Endometrial microvascular endothelial cells (primary cell): ENCODE measurements around the genes ADAD1, ANKRD50 and PLK4.

DNA sequence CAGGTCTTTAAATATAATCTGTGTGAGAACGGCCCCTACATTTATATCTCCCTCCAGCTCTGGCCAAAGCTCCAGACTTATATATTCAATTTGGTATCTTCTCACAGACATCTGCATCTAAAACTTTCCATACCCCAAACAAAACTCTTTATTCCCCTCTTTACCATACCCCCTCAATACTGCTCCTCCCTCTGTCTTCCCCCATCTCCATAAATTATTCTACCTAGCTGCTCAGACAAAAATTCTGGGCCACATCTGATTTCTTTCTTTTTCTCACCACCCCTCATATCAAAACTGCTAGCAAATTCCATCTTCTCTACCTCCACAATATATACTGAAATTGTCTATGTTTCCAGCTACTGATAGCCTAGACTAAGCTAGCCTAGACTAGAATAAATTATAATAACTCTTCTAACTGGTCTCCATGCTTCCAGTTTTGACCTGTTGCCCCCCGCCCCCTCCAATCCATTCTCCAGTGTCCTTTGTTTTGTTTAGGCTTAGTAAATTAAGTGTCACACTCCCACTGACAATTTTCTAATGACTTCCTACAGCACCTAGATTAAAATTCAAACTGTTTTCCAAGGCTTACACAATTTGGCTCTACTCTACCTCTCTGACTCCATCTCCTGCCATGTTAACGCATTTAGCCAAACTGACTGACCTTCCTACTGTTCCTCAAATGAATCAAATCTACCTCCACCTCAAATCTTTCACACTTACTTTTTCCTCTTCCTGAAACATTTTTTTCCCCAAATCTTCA lies 16.8 kb downstream of the BBS7 start:
- RAMPAGE, long total RNA: no peak

GRCh38 chr4:122378674-122379077 lies at the start of gene ADAD1:
TSS of gene ADAD1 (plus strand) at chr4:122379011.
- RAMPAGE, long total RNA: no peak

- RAMPAGE, long total RNA: no peak
Measured at GRCh38 chr4:122826083-122826262, 658 bp upstream of the FGF2 start.

DNA sequence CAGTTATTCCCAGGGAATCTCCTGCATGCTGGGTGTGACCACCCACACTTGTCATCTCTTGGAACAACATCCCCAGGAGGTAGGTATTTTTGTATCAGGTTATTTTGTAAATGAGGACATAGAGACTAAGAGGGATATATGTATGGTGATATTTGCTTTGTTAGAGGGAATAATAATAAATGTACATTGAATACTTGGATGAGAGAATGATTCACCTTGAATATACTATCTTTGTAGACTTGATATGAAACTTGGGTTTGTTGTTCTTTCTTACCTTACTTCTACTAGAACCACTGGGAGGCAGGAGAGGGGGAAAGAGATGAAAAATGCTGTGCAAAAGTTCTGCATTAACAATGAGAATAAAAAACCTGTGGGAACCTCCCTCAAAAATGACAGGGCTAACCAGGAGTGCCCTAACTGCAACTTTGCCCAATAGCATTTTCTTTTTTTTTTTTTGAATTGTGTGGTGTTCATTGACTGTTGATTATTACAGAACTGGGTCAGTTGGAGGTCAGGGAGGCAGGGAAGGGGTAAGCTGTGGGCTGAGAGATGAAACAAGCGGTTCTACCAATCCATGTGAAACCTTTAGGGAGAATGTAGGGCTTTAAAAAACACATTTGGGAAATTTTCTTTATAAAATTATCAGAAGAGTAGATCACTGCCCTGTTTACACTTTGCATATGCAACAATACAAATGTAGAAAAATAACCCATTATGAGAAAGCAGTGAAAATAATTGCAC lies 157.6 kb downstream of the SPRY1 start:
- RAMPAGE, long total RNA: no peak

- RAMPAGE, long total RNA: no peak
Measured at GRCh38 chr4:123826758-123827246, 430.2 kb downstream of the SPRY1 start.

- RAMPAGE, long total RNA: no peak
Measured at GRCh38 chr4:123984777-123985226, 588.2 kb downstream of the SPRY1 start.

GRCh38 chr4:124027527-124028015 lies 631.0 kb downstream of the SPRY1 start:
- RAMPAGE, long total RNA: no peak

DNA sequence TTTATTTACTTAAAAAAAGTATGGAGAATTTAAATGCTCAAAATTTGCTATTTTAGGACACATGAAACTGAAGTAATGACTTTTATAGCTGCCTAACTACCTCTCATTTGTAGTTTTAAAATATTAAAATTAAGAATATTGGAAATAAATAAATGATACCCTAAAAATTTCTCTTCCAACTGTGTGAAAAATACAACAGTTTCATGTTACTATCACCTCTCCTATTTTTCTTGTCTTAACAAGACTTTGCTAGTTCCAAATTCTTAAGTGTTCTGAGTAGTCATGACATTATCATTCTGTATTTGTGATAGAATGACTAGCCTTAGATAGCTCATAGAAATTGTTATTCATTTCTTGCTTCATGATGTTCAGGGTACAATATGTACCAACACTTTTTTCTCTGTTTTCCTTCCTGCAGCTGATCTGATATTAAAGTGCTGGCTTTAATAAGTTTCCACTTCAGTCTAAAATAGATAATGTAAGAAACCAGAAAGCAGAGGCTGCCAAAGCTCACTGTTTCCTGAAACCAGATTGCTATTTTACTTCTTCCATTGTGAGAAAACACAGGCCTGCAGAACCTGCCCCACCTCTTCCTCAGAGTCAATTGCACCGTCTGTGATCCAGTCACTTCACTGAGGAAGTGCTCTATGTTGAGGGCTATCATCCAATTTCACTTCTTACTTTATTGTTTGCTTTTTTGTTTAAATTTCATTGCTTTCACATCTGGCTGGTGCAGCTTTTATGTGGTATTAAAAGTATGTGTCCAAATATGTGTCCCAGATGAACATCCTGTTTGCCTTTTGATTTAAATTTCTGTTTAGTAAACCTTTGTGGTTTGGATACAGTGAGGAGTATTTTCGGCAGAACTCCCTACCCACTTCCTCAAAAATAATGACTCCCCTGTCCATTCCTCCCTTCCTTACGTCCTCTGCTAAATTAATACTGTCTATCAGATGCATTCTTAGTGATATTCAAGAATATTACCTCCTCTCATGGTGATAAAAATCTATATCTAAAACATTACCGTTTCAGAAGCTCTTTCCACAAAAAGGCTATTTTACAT lies 652.2 kb downstream of the ANKRD50 start:
- RAMPAGE, long total RNA: no peak

DNA sequence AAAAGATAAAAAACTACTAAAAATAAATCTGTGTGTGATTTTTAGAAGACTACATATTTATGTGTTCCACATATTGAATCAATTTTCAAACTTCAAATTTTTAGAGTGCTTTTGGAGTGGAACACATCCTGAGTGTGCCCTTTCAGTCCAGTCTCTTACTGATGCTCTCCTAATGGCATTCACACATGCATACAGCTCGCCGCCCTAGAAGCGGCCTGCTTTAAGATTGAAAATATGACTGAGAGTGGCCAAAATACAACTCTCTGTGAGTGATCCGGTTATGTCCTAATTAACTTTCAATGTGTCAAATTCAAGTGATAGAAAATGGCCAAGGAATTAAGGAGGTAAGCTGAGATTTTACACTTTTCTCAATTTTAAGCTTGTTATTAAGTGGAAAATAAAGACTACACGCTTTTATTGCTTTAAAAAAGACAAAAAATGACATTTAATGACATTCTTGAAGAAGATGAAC lies 628.7 kb downstream of the ANKRD50 start:
- RAMPAGE, long total RNA: no peak

GRCh38 chr4:124491390-124491749 lies 221.2 kb downstream of the ANKRD50 start:
- RAMPAGE, long total RNA: no peak

DNA sequence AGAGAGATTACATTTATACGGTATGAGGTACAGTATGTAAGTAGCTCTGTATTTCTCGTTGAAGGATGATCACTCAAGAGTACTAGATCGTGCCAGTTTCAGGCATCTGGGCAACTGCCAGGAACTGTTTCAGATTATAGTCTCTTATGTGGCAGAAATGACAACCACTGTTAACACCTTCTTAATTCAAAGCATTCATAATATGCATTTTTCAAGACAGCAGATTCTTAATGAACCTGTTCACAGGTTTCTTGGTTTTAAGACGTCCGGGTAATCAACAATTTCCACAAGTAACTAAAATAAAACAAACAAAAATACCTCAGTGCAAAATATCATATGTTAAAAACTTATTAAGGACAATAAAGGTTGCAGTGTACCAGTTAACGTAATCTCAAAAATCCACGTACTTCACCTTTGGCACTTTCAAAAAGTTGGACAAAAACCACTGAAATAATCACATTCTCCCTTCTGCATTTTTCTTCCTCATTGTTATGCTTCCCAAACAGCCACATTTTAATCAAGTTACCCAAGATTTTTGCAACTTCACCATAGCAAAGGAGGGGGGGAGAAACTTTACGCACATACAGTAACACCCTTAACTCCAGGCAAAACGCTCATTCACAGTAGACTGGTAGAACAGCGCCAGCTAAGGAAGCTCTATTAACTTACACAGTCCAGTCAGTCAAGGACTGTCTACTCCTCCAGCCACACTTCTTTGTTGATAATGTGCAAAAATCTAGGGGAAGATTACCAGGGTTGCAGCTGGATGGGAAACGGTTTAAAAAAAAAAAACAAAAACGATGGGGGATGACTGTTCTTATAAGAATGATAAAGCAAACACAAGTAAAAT lies 1.3 kb downstream of the ANKRD50 start:
- RAMPAGE, long total RNA: no peak

DNA sequence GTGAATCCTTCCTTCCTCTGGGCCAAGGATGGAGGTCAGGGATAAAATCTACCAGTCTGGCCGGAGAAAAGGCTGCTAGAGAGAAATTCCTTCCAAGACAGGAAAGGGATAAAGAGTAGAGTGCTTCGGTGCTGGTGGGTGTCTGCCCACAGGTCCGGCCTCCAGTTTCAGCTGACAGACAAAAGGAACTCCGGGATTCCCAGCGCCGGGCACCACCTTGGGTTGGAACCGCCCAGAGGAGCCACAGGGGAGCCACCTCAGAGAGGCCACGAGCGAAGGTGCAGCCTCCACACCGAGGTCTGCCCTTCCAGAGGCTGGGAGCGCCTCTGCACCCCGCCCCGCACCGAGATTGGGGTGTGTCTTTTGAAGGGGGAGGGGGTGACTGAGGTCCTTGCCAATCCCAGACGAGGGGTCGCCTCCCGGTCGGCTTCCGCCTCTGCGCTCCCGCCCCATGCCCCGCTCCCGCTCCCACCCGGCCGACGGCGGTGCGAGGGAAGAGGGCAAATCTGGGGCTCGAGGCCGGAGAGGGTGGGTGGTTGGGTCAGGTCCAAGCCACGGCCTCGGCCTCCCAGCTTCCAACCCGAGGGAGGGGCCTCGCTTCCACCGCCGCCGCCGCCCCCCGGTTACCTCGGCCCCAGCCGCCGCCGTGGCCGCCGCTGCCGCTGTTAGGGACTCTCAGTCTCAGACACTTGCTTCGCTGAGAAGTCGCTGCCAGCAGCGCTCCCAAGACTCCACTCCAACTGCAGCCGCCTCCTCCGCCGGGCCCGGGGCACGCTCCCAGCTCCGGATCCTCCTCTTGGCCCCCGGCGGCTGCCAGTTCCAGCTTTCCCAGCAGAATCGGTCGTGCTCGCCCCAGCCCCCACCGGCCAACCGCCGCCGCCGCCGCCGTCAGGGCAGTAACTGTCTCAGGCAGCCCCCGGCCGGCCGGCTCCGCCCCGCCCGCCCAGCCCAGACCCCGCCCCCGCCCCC lies at the start of gene ANKRD50:
Gene ANKRD50, minus strand, starts transcription at position 902 of the 969 bp plus-strand sequence.
- RAMPAGE, long total RNA: start-site peak on the minus strand centred at position 304 of the sequence, 73 bp wide, 103 and 47 reads in 2 replicates; start-site peak on the minus strand centred at position 874 of the sequence, 89 bp wide, 75 and 16 reads in 2 replicates

DNA sequence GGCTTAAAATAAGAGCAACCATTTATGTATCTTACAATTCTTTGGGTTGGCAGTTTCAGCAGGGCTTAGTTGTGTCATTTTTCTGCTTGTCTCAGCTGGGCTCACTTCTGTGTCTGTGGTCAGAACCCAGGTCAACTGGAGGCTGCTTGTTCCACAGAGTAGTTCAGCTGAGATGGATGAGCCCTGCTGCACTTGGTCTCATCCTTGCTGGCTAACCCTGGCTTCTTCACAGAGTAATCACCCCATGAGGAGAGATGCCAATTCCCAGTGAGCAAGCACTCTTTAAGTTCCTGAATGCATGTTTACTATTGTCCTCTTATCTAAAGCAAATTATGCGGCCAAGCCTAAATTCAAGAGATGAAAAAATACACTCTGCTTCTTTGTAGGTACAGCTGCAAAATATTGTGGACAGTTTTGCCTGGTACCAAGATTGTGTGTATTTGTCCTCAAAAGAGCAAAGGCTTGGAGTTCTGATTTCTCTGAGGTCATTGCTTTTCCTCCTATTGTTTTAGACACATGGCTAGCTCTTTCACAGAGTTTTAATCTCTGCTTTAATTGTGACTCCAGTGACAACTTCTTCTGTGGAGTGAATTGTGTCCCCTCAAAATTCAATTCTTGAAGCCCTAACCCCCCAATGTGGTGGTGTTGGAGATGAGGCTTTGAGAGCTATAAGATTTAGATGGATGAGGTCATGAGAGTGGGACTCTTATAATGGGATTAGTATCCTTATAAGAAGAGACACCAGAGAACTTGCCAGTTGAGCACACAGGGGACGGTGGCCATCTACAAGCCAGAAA lies 236.6 kb upstream of the ANKRD50 start:
- RAMPAGE, long total RNA: no peak

DNA sequence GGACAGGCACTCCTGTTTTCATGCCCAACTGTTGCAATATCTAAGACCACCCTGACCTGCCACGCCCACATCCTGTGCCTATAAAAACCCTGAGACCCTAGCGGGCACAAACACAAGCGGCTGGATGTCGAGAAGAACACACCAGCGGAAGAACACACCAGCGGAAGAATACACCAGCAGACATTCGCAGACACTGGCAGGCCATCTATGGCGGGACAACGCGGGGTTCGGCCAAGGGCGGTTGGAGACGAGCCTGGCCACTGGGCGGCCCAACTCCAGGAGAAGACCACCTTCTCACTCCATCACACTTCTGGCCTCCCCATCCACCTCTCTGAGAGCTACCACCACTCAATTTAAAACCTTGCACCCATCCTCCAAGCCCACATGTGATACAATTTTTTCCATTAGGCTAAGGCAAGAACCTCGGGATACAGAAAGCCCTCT lies 361.4 kb downstream of the FAT4 start:
- RAMPAGE, long total RNA: no peak

GRCh38 chr4:126954468-126955498 lies 678.0 kb upstream of the INTU start:
- RAMPAGE, long total RNA: no peak

DNA sequence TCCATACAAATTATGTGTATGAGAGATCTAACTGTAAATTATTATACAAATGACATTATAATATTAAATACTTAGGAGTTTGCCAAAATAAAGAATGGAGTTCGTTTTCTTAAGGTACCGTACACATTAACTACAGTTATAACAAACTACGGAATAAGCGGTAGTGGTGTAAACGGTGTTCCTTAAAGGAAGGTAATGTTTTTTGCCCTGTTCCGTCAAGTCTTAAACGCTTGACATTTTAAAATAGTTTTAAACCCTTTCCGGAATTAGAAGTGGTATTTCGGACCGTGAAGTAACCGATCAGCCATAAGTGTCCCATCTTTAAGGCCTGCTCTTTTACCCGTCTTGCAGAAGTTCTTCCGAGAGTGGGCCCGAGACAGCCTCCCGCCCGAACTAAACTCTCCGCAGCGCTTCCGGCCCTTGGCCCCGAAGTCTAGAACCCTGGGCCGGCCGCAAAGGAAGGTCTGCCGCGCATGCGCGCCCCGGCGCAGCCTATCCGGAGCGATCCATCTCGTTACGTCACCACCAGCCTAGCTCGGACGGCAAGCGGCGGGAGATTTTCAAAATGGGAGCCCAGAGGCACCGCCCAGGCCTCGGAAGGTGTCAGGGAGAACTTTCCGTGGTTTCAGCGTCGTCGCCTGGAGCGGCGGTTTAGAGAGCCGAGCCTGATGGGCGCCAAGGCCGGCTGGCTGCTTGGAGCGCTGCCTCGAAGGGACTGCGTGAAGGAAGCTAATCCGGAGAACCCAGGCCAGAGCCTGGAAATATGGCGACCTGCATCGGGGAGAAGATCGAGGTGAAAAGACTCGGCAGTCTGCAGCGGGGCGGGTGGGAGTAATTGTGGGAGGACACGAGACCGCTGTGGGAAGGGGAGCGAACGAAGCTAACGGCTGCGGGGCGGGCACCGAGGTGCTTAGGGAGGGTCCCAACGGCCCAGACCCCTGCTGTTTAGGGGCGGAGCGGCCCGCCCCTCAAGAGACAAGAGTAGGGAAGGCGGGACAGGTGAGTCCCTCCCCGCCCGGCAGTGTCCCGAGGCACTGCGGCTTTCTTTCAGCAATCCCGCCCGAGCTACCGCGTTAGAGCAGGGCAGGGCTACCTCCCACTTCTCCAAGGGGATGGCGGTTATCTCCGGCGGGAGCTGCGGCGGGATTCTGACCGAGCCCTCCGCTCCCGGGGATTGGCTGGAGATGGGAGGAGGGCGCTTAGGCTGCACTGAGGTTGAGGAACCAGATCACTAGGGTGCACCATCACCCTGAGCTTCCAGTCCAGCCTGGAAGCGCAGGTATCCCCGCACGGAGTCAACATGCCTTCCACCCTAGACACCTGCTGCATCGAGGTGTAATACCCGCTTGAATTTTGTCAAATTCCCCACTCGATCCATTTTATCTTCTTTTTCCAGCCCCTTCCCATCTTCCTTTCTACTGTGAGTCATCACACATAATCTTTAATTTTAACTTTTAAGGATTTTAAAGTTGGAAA lies at the start of gene PLK4:
Gene PLK4, plus strand, starts transcription at position 522 of the 1,476 bp plus-strand sequence.
- RAMPAGE, long total RNA: start-site peak on the plus strand centred at position 551 of the sequence, 26 bp wide, 76 and 24 reads in 2 replicates

GRCh38 chr4:127973592-127974087 lies 8.4 kb downstream of the ABHD18 start:
- RAMPAGE, long total RNA: no peak

- RAMPAGE, long total RNA: no peak
Measured at GRCh38 chr4:128228052-128228470, 59.6 kb downstream of the PGRMC2 start.

DNA sequence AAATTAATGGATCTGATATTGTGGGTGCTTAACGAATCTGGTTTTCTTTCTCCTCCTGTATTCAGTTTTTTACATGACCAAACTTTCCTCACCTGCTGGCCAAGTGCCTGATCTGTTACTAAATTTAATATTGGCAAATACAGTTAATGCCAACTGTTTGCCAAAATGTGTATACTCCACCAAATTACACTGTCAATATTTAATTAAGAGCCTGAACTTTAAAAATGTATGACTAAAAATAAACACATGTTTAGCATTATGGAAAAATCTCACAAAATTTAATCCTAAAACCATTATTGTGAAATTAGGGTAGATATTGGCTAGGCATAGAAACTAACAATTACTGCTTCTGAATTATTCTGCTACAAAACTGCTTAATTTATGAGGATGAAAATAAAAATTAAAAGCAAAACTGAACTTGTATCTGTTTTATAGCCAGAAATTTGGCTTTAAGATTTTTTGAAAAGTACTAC lies 3.2 kb downstream of the PGRMC2 start:
- RAMPAGE, long total RNA: no peak

DNA sequence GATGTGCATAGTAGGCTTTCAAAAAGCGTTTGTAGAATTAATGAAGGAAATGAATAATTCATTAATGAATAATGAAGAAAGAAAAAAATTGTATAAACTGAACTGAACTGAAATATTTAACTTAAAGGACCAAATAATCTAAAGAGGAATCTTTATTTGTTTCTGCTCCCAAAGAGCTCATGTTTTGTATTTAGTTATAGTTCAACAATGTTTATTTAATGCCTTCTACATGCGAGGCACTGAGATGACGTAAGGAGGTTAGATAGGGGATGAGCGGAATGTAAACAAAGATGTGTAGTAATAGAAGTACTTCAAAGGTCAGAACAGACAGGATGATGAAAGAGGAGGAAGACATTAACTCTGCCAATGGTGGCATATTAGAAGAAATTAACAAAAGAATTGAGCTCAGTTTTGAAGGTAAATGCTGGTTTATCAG lies 62.2 kb upstream of the PGRMC2 start:
- RAMPAGE, long total RNA: no peak